Placental epithelial cell (primary cell): ENCODE results near the gene TMEM97.

DNA sequence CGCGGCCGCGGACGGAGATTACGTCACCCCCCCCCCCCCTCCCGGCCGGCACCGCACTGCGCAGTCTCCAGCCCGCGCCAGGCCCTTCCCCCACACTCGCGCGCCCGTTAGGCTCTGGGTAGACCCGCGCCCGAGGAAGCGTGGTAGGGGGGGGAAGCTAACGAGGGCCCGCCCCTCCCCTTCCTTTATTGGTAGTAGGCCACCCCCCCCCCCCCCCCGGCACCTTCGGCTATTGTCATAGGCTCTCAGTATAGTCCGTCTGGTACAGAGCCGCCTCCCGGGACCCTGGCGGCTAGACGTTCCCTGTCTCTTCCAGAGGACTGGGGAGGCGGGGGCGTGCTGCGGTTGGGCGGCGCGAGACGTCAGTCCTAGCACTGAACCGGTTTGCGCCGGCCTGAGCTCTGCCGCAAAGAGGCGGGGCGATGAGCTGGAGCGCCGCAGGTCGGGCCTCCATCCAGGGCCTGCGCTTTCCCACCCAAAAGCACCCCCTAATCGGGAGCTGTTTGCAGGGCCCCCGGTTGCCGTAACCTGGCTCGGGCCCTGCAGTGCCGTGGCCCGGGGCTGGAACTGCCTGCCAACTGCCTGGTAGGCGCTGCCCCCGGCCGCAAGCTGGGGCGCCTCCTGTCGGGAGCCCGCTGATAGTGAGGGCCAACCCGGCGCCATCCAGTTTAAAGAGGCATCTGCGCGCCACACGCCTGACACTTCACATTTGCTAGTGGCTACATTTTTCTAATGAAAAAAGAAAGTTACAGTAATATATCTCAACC, 470 bp upstream of the USP22 start:
- CAGE, long polyA plus RNA, result no peak

DNA sequence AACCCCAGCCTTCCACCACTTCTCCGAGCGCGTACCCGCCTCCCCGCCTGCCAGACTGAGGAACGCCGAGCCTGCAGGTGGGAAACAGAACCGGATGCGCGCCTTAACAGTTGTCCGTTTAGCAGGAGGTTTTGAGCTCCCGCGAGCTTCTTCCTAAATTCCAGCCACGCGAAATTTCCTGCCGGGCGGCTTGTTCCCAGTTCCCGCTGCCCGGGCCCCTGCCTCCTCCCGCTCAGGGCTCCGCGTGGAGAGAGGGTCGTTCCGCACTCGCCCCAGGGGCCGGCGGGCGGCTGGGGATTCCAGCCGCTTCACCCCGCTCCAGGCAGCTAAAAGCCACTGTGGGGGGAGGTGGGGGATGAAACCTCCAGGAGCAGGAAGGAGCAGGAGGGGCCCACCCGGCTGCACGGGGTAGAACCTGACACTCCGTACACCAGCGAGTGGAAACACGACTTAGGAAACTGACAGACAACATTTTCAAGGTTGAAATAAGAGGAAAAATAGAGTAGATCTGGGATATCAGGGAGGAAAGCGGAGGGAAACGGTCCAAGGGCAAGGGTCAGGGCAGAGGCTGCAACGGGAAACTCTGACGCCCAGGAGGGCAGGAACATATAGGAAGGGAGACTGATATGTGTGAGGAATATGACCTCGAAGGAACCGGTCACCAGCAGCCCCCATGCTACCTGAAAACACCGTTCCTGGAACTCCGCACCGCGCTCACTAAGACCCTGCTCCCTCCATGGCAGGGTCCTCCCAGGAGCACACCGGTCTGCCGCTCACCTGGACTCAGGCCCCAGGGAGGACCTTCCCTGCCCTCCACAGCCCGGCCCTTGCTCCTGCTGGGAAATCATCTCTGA, 88.0 kb downstream of the KCNJ12 start:
- CAGE, long polyA plus RNA, result no peak

DNA sequence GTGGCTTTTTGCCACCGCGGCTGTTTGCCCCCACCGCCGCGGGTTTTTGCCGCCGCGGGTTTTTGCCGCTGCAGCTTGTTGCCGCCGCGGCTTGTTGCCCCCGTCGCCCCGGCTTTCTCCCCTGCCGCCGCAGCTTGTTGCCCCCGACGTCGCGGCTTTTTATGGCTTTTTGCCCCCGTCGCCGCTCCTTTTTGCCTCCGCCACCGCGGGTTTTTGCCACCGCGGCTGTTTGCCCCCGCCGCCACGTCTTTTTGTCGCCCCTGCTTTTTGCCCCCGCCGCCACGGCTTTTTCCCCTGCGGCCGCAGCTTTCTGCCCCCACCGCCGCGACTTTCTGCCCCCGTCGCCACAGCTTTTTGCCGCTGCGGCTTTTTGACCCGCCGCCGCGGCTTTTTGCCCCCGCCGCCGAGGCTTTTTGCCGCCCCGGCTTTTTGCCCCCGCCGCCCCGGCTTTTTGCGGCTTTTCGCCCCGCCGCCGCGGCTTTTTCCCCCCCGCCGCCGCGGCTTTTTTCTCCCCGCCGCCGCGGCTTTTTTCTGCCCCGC, 149.6 kb downstream of the KCNJ18 start:
- CAGE, long polyA plus RNA, result no peak

- CAGE, long polyA plus RNA, result no peak
These were observed 28.5 kb downstream of the WSB1 start for GRCh38 chr17:27322368-27322846.

GRCh38 chr17:27529002-27529765, 72.9 kb downstream of the KSR1 start:
- CAGE, long polyA plus RNA, result no peak

- CAGE, long polyA plus RNA, result no peak
These were observed 59.2 kb upstream of the LGALS9 start for GRCh38 chr17:27571604-27572294.

DNA sequence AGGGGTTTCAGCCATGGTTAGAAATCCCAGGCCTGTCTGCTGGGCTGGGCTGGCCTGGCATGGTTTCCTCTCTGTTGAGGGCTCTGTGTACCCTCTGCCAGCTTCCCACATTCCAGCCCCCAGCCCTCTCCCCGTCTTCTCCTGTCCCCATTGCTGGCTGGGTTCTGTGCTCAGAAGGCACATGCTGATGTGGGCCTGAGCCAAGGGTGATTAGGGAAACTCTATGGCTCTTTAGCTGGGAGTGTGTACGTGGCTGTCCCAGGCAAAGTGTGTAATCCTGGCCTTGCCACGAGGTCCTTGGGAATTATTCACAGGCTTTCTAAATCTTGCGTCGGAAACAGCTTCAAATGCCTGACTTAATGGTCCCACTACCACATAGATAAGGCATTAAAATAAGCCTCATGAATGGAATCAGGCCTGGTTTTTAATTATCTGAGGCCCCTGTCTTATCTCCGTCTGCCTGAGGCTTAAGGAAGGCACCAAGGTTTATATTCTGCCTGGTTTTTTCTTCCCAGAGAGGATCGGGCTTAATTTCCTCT, 53.1 kb upstream of the LGALS9 start:
- CAGE, long polyA plus RNA, result no peak

- CAGE, long polyA plus RNA, result no peak
These were observed 9.9 kb upstream of the NOS2 start for GRCh38 chr17:27810128-27810658.

DNA sequence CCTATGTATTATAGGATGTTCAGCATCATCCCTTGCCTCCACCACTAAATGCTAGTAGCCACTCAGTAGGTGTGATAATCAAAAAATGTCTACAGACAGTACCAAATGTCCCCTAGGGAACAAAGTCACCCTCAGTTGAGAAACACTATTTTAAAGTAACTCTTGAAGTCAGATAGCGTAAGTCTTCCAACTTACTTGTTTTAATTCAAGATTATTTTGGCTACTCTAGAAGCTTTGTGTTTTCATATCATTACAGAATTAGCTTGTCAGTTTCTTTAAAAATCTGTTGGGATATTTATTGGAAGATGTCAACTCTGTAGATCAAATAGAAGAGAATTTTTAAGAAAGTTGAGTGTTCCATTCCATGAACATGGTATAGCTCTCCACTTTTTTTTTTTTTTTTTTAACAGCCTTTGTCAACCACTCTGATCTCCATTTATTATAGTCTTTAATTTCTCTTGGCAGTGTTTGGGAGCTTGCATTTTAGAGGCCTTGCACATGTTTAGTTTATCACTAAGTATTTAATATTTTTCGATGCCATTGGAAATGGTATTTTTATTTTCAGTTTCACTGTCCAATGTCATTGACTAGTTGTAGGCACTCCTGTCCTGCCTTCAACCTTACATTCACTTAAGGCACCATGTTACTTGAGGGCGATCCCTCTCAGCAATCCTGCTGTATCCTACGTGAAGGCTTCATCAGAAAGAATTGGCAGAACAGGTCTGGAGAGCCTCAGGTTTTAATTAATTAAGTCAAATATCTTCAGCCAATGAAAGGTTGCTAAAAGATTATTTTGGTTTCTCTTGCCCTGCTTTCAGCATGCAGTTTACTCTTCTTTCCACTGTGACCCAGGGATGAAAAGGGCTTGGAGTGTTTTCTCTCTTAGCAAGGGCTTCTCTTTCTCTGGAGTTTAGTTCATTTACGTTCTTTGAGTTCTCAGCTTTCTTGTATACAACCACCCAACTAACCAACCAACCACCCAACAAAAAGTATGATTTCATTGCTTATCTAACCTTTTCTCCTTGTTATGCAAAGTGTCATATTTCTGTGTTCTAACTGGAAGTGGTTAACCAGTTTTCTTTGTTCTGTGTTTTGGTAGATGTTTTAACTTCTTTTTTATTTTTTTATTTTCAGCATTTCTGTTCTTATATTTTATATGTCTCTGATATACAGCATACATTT, 29.0 kb downstream of the NLK start:
- CAGE, long polyA plus RNA, result no peak

DNA sequence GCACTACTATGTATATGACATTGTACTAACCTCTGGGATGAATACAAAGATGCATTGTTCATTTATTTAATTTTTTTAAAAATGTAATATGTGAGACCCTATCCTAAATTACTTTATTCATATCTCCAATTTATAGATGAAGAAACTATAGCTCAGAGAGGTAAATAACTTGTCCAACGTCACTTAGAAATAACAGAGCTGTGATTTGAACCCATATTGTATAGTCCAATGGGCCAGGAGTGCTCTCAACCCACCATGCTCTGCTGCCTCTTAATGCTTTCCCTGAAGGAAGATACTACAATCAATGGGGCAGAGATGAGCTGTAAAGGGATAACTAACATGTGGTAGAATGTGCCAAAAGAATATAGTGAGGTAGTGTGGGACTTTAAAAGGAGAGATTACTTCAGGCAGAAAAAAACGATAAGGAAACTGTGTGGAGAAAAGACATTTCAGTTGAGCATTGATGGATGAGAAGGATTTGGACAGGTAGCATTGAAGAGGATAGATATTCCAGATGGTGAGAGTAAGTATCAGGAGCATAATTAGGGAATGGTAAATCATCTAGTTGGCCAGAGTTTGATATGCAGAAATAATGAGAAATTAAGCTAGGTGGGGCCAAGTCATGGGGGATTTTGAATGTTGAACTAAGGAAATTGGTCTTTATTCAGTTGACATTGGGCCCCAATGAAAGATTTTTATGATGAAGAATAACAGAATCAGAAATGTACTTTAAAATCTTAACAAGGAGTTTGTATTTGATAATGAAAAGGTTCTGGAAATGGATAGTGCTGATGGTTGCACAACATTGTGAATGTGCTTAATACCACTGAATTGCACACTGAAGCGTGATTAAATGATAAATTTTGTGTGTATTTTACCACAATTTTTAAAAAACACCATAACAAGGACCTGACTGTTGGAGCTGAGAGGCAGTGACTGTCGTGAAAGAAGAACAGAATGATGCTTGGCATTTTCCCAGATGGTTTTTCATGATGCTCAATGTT, 97.4 kb downstream of the NLK start:
- CAGE, long polyA plus RNA, result no peak

DNA sequence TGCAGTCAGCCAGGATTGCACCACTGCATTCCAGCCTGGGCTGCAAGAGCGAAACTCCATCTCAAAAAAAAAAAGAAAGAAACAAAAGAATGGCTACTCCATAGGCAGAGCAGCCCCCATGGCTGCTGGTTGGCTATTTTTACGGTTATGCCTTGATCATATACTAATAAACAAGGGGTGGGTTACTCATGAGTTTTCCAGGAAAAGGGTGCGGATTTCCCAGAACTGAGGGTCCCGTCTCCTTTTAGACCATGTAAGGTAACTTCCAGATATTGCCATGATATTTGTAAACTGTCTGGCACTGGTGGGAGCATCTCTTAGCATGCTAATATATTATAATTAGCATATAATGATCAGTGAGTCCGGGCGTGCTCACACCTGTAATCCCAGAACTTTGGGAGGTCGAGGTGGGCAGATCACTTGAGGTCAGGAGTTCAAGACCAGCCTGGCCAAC, 76.1 kb upstream of the TMEM97 start:
- CAGE, long polyA plus RNA, result no peak

DNA sequence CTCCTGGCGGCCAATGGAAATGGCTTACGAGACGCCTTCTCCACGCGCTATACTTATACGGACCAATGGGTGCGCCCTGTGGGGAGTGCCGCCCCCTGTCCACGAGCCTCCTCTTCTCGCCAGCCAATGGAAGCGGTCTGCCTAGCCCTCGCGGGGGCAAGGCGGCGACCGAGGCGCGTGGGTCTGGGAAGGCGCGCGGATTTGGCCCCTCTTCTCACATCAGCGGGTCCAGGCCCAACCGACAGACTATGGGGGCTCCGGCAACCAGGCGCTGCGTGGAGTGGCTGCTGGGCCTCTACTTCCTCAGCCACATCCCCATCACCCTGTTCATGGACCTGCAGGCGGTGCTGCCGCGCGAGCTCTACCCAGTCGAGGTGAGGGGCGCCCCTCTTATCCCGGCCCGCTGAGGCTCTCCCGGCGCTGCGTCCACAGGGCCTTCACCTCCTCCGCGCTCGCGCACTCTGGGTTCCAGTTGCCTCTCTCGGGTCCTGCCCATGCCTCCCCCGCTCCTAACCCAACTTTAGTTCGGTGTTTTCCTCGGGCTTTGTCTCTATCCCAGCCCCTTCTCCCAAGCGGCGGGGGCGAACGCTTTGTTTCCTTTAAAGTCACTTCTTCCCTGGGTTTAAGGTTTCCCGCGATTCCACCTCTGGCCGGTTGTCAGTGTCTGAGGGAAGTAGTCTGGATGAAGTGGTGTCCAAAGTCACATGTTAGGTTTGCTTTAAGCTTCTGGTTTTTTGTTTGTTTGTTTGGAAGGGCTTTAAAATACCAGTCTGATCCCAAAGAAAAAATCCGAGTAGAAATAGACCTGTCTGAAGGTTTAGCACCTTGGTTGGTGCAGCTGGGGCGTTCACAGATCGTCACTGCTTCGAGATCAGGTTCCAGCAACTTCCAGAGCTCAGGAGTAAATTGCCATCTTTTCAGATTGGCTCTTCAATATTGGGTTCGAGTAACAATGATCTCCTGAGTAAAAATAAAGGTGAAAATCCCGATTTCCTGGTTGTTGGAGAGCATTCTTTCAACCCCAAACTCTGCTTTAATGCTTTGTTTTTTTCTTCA, at the start of gene TMEM97:
Gene TMEM97 (plus strand): TSS at position 209 of the 1,056 bp plus-strand sequence.
- CAGE, long polyA plus RNA, result no peak

- CAGE, long polyA plus RNA, result no peak
These were observed 1.2 kb downstream of the TMEM97 start for GRCh38 chr17:28320048-28320675.

DNA sequence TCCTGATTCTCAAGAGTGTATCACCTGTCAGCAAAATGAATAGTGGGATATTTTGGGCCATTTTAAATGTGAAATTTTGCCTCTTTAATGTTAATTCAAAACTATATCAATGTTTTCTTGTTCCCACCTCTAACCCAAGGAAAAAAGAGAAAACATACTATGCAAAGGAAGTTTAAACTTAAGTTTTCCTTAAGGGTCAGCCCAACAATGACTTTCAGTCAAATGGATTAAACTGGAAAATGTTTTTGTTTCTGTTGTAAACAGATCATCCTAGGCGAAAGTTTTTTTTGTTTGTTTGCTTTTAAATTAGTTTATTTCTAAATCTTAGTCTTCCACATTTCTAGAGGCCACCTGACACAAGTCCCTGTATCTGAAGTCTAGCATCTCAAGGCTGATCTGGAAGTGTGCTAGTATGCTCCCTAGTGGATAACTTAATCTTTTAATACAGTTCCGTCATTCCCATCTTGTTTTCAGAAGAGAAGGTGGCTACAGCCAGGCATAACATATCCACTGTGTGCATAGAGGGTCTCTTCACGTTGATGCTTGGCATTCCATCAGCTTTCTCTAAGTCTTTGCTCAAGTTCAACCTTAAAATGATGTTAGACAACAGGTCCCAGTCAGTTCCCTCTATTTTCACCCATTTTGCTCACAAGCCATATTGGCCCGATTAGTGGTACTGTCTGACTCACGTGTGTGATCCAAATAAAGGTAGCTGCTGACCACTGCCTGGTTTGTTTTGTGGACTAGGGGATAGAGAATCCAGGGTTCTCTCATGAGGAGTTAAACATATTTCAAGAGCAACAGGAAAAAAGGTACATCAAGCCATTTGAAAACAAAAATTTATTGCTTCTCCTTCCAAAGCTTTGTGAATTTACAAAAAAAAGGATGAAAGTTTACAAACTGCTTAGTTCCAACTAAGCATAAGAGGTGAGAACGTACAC, 7.5 kb downstream of the IFT20 start:
- CAGE, long polyA plus RNA, result no peak

DNA sequence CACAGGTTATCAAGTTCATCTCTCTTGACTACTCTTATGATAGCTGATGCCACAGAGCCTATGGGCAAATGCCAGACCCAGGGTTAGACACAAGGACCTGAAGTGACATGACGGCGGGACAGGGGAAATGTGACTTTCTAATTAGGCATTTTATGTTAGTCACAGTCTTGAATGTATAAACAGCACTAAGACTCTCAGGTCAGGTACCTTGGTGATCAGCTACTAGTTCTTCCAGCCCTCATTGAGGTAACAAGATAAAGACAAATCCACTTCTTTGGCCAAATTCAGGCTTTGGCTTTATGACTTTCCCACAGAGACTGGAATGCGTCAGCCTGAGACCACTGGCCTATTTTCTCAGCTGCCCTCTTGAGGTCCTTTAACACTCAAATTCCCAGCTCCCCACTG, 10.5 kb downstream of the TNFAIP1 start:
- CAGE, long polyA plus RNA, result no peak

DNA sequence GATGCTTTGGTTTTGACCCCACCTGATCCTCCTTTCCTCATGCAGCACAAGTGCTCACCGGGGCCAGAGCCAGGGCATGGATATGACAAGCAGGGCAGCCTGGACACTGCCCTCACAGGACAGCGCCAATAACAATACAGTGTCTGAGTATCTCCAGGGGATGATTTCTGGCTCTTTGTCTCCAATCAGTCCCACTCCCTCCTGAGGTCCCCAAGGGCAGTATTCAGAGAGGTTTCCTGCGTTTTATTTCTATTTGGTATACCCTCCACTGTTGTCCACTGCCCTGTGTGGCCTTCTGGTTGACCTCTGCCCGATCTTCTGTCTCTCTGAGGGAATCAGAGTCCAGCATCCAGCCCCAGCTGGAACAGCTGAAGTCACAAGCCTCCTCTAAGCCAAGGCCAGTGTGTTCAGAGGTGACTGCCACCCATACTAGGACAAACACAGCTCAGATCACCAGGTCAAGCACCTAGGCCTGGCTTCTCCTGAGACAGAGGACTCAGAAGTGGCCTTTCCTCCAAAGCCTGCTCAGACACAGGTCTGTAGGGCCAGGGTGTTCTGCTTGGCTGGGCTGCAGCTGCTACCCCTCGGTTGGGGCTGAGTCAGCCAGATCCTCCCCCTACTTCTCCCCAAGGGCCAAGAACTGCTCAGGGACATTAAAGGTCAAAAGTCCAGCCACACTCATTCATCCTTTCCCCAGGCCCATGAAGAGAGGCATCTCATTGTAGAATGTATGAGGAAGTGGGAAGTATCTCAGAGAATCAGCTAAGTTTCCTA, 7.8 kb downstream of the SLC46A1 start:
- CAGE, long polyA plus RNA, result no peak

DNA sequence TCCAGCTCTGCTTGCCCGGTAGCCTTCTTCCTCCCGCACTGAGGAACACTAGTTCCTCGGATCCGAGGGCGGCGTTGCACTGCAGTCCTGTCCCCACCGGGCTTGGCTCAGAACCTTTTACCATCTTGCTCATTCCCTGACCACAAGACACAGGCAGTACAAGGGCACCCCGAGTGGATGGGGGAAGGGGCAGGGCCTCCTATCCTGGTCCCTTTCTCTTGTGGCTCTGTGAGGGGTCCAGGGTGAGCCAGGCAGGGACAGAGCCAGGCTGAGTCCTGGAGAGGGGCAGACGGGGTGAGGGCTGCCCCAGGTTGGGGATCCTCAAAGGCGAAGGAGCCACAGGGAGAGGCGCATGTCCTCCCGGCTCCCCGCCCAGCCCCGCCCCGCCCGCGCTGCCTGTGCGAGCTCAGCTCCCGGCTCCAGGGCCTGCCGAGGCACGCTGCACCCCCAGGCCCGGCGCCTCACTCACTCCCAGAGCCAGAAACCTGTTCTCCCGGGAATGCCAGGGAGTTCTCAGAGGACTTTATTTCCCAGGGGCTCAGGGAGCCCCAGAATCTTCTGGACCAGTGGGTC, 1.6 kb downstream of the FOXN1 start:
- CAGE, long polyA plus RNA, result no peak

- CAGE, long polyA plus RNA, result no peak
These were observed 12.7 kb upstream of the RSKR start for GRCh38 chr17:28626307-28627377.

GRCh38 chr17:28645253-28645828, 383 bp upstream of the BLTP2 start:
- CAGE, long polyA plus RNA, result no peak

GRCh38 chr17:28686477-28687294, 24.7 kb downstream of the SUPT6H start:
- CAGE, long polyA plus RNA, result no peak